Measurements from ENCODE around the gene CDC14C.

- PRO-cap: no peak
- RAMPAGE, long total RNA: no peak
Observed at GRCh38 chr7:47481088-47481547, 100.8 kb downstream of the TNS3 start.

DNA sequence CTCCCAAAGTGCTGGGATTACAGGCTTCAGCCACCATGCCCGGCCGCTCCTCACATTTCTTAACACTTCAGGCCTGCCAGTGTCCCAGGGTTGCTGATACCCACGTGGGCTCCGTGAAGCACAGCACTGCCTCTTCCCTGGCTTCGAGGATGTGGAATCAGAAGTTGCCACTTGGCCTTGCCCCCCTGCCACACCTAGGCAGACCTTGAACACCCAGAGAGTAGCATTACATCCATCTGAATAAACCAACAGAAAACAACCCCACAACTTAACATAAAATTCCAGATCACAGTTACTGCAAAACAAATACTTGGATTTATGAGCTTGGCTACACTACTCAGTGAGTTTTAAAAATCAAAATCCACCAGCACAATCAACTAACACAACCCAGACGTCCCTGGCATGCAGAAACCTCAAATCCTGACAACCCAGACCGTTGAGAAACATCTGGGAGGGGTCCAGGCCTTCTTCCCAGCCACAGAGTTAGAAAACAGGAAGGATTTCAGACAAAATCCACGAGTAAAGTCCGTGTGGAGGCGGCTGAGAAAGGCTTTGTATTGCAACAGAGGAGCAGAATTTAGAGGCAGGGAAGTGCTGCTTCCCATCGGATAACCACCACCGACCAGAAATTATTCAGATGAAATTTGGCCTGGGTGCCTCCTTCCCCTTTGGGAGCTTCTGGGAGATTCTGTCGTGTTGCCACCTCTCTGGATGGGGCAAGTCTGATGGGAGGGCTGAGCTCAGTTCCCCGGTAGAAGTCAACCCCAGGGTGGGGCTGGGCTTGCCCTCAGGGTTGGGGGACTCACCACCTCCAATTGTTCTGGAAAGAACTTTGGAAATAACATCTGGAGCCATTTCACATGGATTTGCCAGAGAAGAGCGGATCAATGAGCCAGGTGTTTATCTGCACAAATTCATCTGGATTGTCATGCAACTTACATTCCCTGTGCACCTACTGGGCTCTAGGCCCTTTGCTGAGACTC lies 61.5 kb downstream of the TNS3 start:
- PRO-cap: bidirectional peak, plus-strand start at position 977 of the sequence, minus-strand start at position 724 of the sequence
- RAMPAGE, long total RNA: no peak

GRCh38 chr7:47560401-47561109 lies 21.4 kb downstream of the TNS3 start:
- PRO-cap: no peak
- RAMPAGE, long total RNA: no peak

DNA sequence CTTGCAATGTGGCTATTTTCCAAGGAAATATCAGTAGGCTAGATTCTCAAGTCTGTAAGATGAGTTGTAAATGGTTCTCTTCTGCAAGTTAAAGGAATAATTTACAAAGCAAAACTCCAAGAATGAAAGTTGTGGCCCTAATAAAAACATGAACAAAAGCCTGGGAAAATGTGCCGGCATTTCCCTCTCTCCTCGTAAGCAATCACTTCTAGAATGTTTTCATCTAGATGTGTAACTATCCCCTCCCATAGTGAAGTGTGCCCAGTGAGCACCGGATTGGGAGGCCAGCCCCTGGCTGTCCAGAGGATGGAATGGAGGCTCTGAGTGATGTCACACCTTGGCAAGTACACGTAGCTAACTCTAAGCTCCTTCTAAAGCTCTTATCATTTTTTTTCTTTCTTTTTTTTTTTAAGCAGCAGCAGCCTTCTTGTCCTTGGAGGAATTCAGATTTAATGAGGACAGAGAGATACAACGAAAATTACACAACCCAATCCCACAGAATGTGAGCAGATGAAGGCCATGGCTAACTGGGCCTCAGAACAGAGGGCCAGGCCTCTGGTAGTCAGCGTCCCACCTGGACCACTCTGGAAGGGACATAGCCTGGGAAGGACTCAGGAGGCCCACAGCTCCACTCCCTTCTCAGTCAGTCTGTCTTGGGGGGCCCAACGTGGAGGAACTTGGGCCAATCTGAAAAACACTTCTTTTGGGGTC lies 11.3 kb downstream of the TNS3 start:
- PRO-cap: no peak
- RAMPAGE, long total RNA: no peak

GRCh38 chr7:47576543-47577875 lies 4.9 kb downstream of the TNS3 start:
- PRO-cap: no peak
- RAMPAGE, long total RNA: no peak

- PRO-cap: no peak
- RAMPAGE, long total RNA: no peak
Observed at GRCh38 chr7:47610586-47610969, 28.7 kb upstream of the TNS3 start.

- PRO-cap: no peak
- RAMPAGE, long total RNA: no peak
Observed at GRCh38 chr7:47672163-47672891, 90.4 kb upstream of the TNS3 start.

DNA sequence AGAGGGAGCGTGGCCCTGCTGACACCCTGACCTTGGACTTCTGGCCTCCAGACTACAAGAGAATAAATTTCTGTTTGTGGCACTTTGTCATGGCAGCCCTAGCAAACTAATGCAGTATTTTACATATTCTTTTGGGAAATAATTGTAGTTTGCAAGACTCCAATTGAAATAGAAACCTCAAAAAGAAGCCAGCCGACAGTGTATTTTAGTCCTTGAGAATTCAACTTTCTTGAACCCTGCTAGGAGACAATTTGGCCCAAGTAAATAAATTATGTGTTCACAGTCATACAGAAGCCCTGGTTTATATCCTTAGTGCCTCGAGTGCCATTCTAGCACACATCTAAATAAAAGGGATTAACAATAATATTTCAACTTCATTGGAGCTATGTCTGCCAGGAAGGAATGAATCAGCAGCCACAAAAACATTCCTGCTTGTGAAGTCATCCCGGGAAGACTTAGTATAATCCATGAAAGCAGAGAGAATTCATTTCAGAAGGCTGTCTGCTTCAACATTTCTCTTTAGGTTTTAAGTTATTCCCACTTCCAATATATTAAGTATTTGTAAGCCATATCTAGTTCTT lies 164.4 kb downstream of the PKD1L1 start:
- PRO-cap: no peak
- RAMPAGE, long total RNA: no peak

- PRO-cap: no peak
- RAMPAGE, long total RNA: no peak
Observed at GRCh38 chr7:47806646-47807237, 141.5 kb downstream of the PKD1L1 start.

DNA sequence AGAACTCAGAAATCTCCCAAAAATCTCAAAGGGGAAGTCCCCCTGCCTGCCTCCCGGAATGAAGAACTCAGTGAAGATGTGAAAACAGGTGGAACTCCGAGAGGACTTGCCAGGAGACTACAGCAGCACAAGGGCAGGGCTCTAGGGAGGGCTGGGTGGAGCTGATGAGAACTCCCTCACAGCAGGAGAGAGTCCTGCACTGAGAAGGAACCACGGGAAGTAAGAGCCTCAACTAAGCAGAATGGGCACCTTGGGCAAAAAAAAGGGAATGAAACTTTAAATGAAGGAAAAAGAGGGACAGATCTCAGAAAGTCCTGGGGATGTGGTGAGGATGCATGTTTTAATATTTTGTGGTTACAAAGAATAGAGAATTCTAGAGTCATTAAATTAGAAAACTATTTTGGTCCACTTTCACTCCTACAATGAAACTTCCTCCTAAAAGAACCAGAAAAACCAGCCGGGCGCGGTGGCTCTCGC lies 9.9 kb downstream of the HUS1 start:
- PRO-cap: no peak
- RAMPAGE, long total RNA: no peak

DNA sequence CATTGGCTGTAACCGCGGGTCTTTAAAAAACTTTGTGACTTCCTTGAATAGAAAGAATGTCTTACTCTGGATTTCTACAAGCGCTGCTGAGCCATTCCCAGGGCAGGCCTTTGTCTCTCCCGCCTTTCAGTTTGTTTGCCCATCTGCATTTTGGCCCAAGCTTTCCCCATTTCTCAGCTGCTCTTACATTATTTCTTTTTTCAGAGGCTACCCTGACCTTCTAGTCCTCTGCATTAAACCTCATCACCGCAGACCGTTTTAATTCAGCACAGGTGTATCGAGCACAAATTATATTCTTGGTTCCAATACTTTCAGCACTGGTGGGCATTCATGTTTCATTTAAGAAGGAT lies 1.5 kb downstream of the UPP1 start:
- PRO-cap: bidirectional peak, plus-strand start at position 71 of the sequence, minus-strand start at position 68 of the sequence
- RAMPAGE, long total RNA: no peak

- PRO-cap: no peak
- RAMPAGE, long total RNA: no peak
Observed at GRCh38 chr7:48924462-48924713, at the start of gene CDC14C. Gene CDC14C, plus strand, starts transcription at chr7:48924547.

DNA sequence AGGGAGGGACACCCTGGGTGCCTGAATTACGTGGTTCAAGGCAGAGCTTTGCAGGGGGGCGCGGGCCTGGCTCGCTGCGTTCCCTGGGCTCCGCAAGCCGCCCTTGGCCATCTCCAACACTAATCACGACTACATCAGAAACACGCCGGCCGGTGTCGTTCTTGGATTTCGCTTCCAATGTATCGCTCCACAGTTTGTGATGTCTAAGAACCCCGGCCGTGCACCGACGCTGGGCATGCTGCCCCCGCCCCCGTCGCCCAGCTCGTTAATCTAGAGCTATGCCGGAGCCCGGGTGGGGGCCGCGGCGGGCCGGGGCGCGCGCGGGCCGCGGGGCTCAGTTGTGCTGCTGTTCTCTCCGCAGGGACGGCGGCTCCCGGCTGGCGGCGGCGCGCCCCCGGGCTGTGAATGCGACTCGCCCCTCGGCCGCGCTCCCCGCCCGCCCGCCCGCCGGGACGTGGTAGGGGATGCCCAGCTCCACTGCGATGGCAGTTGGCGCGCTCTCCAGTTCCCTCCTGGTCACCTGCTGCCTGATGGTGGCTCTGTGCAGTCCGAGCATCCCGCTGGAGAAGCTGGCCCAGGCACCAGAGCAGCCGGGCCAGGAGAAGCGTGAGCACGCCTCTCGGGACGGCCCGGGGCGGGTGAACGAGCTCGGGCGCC lies 1.7 kb downstream of the VWC2 start:
- PRO-cap: bidirectional peak, plus-strand start at position 584 of the sequence, minus-strand start at position 566 of the sequence
- RAMPAGE, long total RNA: no peak

GRCh38 chr7:50149300-50149680 lies 53.6 kb downstream of the SPATA48 start:
- PRO-cap: no peak
- RAMPAGE, long total RNA: no peak

- PRO-cap: no peak
- RAMPAGE, long total RNA: no peak
Observed at GRCh38 chr7:50206263-50207186, 98.0 kb upstream of the IKZF1 start.

DNA sequence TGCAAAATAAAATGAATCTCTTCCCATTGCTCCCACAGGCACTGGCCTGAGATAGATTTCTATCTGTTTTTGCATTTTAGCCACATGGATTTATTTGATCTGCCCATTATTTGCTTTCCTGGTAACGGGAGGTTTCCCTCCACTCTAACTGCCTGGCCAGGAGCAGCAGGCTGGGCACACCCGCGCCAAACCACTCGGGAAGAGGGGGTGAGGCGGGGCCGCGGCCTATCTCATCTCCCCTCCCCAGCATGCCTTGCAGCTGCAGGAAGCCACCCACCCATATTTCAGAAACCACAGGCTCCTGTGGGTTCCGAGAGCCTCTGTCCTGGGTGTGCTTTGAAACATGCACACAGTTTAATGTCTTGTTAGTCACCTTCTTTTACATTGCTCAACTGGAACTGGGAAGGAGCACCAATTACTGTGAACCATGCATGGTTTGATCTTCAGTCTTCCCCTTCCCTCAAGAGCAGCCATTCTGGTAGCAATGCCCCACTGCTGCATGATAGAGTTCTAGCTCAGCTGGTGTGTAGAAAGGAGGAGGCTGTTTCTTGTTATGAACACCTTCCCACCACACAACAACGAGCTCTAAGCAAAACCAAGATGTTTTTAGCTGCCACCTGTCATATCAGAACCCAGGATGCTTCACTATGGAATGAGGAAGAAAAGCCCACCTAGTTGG lies 37.6 kb upstream of the IKZF1 start:
- PRO-cap: no peak
- RAMPAGE, long total RNA: no peak

DNA sequence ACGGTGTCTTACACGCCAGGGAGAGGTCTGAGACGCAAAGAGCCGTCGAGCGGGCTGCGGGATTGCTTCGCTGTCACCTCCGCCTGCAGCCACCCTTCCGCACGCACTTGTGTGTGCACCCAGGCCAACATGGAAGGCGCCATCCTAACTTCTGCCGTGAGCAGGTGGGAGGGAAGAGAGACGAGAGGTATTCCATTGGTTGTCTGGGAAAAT lies 1.3 kb upstream of the IKZF1 start:
- PRO-cap: bidirectional peak, plus-strand start outside the sequence, minus-strand start at position 108 of the sequence
- RAMPAGE, long total RNA: no peak

- PRO-cap: bidirectional peak, plus-strand start at chr7:50303754, minus-strand start at chr7:50303461; bidirectional peak, plus-strand start at chr7:50304092, minus-strand start at chr7:50304150
- RAMPAGE, long total RNA: no peak
Observed at GRCh38 chr7:50303579-50304383, 735 bp upstream of the IKZF1 start.

GRCh38 chr7:50314966-50315585 lies 10.6 kb downstream of the IKZF1 start:
- PRO-cap: no peak
- RAMPAGE, long total RNA: no peak

DNA sequence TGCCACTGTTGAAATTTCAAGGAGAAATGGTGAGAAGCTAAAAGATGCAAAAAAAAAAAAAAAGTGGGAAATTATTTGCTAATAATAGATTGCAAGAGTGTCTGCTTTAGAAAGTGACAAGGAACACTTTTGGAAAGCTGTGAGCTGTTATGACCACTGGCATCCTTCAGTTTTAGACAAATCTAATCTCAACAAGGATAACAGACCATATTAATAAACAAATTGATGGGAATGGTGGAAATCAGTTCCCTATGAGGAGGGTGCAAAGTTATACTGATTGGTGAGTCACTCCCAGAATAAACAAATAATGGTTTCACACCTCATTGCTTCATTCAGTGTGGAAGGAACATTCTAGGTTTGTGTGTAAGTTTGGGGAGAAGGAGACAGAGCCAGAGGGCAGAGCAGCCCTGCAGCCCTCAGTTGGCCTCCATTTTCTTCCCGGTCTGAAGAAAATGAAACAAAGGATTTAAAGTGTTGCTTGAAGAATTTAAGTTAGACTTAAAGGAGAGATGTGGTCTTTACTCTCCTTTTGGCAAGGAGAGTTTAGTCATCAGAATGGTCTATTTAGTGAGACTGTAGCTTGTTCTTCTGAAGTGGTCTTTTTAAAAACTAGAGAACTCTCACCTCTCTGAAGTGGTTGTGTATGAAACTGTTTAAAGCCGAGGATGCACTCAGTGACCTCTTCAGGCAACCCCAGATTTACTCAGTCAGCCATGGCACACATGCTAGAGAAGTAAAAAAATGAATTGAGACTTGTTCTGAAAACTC lies 27.1 kb downstream of the IKZF1 start:
- PRO-cap: no peak
- RAMPAGE, long total RNA: no peak